Skin of body (tissue), 2 donors: ENCODE measurements around the gene SCYGR6.

- RAMPAGE, long total RNA = no peak
These were observed 479.6 kb downstream of the IRS1 start for GRCh38 chr2:226319926-226320442.

GRCh38 chr2:226477201-226477789 is 322.3 kb downstream of the IRS1 start:
- RAMPAGE, long total RNA = no peak

DNA sequence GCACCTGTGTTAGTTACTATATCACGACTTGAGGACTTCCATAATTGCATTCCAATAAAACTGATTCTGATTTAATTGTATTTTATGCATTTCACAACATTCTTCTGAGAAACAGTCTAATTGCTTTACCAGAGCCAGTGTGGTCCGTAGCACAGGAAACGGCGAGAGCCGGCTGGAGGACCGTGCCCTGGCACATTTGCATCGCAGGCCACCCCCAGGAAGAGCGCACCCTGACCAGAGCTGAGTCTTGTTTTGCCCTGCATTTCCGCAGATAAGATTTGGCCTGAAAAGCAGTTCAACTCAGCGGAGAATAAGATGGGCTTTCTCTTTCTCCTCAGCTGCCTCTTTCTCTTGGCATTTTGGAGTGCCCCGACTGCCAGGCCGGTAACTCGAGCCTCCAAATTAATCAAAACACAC is 593 bp downstream of the COL4A4 start:
- RAMPAGE, long total RNA = no peak

- RAMPAGE, long total RNA = no peak
These were observed 32.1 kb downstream of the AGFG1 start for GRCh38 chr2:227503971-227504561.

GRCh38 chr2:227703049-227704031 is 14.5 kb downstream of the SLC19A3 start:
- RAMPAGE, long total RNA = no peak

DNA sequence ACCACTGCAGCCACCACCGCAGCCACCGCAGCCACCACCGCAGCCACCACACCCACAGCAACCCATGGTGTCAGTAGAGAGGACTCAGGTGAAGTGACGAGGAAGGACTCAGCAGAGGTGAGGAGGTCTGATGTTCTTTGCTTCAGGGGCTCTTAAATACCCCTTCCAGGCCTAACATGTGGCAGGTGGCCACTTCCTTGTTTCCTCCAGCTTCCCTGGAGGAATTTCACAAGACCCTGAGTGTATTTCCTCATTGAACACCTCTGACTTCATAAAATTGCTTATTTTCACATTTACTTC is at the start of gene SCYGR6:
Gene SCYGR6, minus strand, starts transcription at position 66 of the 300 bp plus-strand sequence.
- RAMPAGE, long total RNA = no peak

DNA sequence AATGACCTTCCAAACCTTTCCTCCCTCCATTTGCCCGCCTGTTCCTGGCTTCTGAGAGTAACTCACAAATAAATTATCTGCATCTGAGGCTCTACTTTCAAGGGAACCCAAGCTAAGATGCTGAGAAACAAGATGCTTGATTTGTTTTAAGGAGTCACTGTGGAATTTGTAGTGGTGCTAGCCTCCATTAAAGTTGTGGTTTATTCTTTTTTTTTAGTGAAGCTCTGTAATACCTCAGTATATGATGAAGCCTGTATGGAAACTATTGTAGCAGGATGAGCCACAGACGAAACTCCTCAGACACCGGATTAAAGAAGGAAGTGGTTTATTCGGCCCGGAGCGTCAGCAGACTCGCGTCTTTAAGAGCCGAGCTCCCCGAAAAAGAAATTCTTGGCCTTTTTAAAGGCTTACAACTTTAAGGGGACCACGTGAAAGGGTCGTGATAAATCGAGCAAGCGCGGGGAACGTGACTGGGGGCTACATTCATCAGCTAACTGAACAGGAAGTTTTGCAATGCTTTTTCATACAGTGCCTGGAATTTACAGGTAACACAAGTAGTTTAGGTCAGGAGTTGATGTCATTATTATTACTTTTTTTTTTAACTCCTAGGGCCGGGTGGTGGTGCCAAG is 8.1 kb upstream of the CCL20 start:
- RAMPAGE, long total RNA = no peak

DNA sequence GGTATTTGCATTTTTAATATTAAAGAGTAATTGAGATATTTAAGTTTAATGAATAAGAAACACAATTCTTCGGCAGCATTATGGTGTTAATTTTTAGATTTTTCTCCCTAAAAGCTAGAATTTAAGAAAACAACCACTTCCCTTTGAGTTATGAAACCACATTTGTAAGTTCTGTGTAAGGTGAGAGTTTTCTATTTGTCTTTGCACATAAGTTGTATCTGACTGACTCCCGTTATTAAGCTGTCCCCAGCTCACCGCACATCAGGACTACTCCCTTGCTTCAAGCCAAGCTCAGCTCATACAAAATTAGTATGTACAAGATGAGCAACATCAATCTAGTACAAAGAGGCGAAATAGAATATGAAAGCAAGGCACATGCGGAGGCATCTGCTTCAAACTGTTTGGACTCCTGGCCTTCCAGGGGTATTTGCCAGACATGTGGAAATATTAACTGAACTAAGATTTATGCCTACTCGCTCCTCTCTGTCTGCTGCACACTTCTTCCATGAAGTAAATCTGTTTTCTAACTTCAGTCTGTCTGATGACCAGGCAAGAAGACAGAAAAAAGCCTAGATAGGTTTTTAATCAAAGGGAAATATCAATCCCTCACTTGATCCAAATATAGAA is 499.9 kb downstream of the PID1 start:
- RAMPAGE, long total RNA = no peak

- RAMPAGE, long total RNA = no peak
These were observed 235.6 kb downstream of the PID1 start for GRCh38 chr2:229035331-229035944.

DNA sequence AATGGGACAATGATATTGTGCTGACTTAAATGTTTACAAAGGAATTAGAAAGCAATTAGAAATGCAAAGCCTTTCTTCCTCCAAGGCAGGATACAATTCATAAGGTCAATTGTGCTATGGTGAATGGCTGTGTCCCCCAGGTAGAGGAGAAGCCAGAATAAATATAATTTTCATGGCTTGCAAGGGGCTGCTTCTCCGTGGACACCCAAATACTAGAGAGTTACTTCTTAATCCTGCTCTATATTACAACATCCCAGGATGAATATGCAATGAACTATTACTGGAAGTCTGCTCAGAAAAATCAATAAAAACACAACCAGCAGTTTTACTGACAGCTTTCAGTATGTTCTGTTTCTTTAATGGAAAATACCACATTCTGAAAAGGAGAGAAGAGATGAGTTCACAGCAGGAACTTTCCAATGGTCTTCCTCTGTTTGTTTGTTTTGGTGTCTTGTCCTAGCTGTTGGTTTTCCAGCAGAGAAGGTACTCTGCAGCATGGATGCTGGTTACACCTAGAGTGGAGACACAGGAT is 213.1 kb downstream of the PID1 start:
- RAMPAGE, long total RNA = no peak

DNA sequence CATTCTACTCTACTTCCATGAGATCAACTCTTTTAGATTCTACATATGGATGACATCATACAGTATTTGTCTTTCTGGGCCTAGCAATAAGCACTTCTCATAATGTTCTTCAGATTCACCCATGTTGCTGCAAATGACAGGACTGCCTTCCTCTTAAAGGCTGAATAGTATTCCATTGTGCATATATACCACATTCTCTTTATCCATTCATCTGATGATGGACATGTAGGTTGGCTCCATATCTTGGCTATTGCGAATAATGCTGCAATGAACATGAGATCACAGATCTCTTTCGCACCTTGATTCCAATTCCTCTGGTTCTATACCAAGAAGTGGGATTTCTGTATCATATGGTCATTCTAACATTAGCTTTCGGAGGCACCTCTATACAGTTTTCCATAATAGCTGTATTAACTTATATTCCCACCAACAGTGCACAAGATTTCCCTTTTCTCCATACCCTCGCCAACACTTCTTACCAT is 210.7 kb downstream of the PID1 start:
- RAMPAGE, long total RNA = no peak

GRCh38 chr2:229080071-229080722 is 190.9 kb downstream of the PID1 start:
- RAMPAGE, long total RNA = no peak

GRCh38 chr2:229087567-229088526 is 183.2 kb downstream of the PID1 start:
- RAMPAGE, long total RNA = no peak

- RAMPAGE, long total RNA = no peak
These were observed 156.7 kb downstream of the PID1 start for GRCh38 chr2:229113929-229115257.

- RAMPAGE, long total RNA = no peak
These were observed 32.2 kb downstream of the PID1 start for GRCh38 chr2:229238763-229239333.

- RAMPAGE, long total RNA = no peak
These were observed 15.2 kb downstream of the PID1 start for GRCh38 chr2:229255705-229256462.

- RAMPAGE, long total RNA = no peak
These were observed 4.9 kb downstream of the PID1 start for GRCh38 chr2:229266025-229266688.

- RAMPAGE, long total RNA = no peak
These were observed 26.2 kb upstream of the PID1 start for GRCh38 chr2:229297283-229297782.

GRCh38 chr2:229407053-229407626 is 136.1 kb upstream of the PID1 start:
- RAMPAGE, long total RNA = no peak

- RAMPAGE, long total RNA = no peak
These were observed 173.1 kb upstream of the PID1 start for GRCh38 chr2:229444146-229444642.